ENCODE measurements around the gene LEAP2.

GRCh38 chr5:132414644-132414899, 45.1 kb downstream of the SLC22A5 start:
- RRBS, result no CpG with 5 or more reads among the region's 1 CpG

GRCh38 chr5:132420339-132421399, 51.2 kb downstream of the SLC22A5 start:
- RRBS, result no CpG with 5 or more reads among the region's 8 CpGs

GRCh38 chr5:132427342-132428205, 58.1 kb downstream of the SLC22A5 start:
- RRBS, result no CpG with 5 or more reads among the region's 5 CpGs

GRCh38 chr5:132459974-132460794, 30.4 kb downstream of the IRF1 start:
- RRBS, result no CpG with 5 or more reads among the region's 8 CpGs

- RRBS, result no CpG with 5 or more reads among the region's 9 CpGs
Observed at GRCh38 chr5:132469443-132470496, 20.8 kb downstream of the IRF1 start.

GRCh38 chr5:132478929-132479930, 11.3 kb downstream of the IRF1 start:
- RRBS, result no CpG with 5 or more reads among the region's 3 CpGs

- RRBS, result no CpG with 5 or more reads among the region's 4 CpGs
Observed at GRCh38 chr5:132487612-132488644, 2.6 kb downstream of the IRF1 start.

GRCh38 chr5:132501901-132502535, 11.4 kb upstream of the IRF1 start:
- RRBS, result no CpG with 5 or more reads among the region's 7 CpGs

GRCh38 chr5:132588495-132589044, 31.8 kb downstream of the RAD50 start:
- RRBS, result no CpG with 5 or more reads among the region's 5 CpGs

GRCh38 chr5:132603165-132603700, 46.5 kb downstream of the RAD50 start:
- RRBS, result no CpG with 5 or more reads among the region's 2 CpGs

- RRBS, result no CpG with 5 or more reads among the region's 3 CpGs
Observed at GRCh38 chr5:132603756-132604298, 47.0 kb downstream of the RAD50 start.

DNA sequence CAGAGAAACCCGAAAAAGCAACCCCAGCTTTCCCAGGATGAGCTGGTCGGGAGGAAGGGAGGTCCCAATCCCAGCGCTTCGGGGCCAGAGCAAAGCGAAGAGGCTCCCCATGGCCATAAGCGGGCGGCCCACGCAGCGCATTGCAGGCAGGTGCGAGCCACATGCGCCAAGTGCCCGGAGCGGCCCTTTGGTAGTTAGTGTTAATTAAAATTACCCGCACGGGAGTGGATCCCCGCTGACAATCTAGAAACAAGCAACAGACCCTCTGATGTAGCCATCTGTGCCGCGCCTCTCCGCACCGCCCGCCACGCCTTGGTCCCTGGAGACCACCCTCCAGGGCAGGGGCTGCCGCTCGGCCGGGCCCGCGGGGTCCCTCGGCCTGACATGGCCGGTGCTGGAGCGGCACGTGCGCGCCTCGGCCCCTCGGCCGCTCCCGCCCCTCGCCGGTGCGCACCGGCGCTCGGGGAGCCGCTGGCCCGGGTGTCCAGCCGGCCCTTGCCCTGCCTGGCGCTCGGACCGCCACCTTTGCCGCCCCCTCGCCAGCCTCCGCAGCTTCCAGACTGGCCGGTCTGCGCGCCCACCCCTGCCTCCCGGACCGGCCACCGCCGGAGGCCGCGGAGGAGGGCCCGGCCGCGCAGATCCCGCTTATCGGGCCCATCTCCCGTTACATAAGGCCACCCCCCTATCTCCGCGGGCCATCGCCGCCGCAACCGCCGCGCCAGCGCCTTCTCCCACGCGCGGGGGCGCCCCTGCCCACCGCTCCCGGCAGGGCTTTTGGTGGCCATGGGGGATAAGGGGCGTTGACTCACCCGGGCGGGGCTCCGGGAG, 2.0 kb upstream of the IL13 start:
- RRBS, result 3% methylated on average over 19 of the region's 86 CpGs

DNA sequence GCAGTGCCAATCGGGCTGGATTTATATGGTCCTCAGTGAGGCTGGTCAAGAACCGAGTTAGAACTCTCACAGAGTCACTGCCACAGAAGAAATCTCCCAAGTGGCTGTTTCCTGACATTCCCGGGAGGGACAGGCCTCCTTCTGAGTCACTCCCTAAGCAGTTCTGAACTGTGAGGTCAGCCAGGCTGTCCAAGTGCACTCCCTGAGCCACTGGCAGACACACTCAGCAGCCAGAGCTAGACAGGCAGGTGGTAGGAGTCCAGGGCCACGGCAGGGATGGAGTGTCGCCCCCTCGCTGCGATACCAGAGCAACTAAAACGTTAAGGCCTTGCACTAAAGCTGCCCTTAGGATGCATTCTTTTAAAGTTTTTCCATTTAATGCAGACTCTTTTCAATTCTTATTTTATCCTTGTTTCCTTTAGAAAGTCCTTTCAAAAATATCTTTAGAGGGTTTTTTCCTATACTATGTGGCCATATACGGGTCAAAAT, 3.4 kb downstream of the IL4 start:
- RRBS, result no CpG with 5 or more reads among the region's 9 CpGs

DNA sequence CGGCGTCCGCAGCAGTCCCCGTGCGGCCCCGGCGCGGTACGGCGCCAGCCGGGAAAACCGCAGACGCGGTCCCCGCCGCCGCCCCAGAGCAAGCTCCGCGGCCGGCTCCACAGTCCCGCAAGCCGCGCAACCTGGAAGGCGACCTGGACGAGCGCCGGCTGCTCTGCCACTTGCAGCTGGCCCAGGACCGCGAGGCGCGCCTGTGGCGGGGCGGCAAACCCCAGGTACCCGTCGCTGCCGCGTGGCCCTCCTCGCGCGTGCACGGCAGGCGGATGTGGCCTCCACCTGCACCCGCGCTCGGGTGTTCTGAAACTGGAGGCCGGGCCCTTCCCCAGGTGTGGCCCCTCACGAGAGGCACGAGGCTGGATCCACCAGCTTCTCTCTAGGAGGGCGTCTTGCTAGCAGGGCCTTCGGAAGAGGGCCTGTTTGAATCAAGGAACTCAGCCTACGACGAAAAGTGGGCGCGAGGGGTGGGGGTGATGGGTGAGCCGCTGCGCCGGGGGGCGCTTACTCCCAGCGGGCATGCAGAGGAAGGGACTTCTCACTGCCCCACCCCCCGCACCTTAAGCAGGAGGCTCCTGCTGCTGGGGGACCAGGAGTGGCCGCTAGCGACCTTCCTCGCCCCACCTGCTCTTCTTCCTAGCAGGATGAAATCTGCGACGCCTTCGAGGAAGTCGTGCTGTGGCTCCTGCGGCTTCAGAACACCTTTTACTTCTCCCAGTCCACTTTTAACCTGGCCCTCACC, 647 bp downstream of the CCNI2 start:
- RRBS, result 7% methylated on average over 23 of the region's 68 CpGs

GRCh38 chr5:132841530-132842009, 11.1 kb upstream of the SHROOM1 start:
- RRBS, result no CpG with 5 or more reads among the region's 8 CpGs

- RRBS, result no CpG with 5 or more reads among the region's 6 CpGs
Observed at GRCh38 chr5:132872898-132873907, at the start of gene LEAP2. LEAP2 (plus strand) TSS chr5:132873668.

DNA sequence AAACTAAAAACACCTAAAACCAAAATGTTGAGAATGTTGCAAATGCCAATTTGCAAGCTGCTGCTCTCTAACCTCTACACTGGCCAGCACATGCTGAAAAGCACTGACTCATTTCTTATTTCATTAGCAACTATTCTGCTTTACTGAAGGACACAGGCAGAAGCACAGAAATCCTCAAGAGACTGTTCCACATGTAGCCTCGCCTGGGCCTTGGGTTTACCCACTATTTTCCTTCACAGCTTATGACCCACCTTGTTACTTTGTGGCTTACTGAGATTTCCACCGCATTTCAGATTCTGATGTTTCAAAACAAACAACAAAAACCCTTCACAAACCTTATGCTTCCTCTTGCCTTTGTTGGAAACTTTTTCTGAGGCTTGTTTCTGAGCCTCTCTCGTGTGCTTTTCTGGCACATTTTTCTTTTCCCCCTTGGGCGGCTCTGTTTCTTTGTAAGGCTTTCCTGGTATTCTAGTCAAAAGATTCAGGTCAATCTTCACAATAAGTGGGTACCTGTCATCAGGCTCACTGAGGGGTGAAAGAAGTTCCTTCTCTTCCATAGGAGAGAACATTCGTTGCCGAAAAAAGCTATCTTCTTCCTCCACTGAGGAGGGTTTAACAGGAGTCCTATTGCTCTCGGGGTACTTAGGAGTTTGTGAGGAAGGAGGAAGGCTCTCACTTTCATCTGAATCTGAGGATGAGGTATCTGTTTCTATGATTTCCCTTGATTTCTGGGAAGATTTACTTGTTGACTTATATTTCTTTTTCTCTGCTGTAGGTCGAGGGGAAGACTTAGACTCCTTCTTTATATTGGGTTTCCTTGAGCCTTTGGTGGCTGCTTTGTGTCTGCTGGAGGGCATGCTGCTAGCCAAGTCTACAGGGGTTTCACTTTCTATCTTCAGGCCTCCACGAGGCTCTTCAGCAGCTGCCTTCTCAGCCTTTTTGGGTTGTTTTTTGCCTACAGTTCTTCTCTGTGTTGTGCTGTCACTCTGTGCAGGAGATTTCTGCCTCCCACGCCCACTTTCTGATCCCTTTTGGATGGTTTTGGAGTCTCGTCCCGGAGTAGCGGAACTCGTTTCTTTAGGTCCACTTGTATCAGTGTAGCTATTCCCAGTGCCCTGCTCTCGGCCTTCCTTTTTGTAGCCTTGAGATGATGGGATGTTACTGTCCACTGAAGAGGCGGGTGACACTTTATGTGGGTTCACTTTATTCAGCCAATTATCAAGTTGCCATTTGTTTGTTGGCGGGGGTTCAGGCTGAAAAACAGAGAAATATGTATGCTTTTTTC, 23.0 kb downstream of the LEAP2 start:
- RRBS, result no CpG with 5 or more reads among the region's 17 CpGs

- RRBS, result no CpG with 5 or more reads among the region's 4 CpGs
Observed at GRCh38 chr5:132951579-132951854, 11.9 kb downstream of the AFF4 start.

GRCh38 chr5:132955046-132955640, 8.3 kb downstream of the AFF4 start:
- RRBS, result no CpG with 5 or more reads among the region's 9 CpGs

- RRBS, result no CpG with 5 or more reads among the region's 11 CpGs
Observed at GRCh38 chr5:133999566-134000629, 4.9 kb downstream of the VDAC1 start.